Measurements from ENCODE around the genes GGCT and CRHR2.

GRCh38 chr7:29770030-29770613, 36.2 kb upstream of the WIPF3 start:
- PRO-cap, 2 experiments = no peak in any of the 2 experiments

- PRO-cap, 2 experiments = no peak in any of the 2 experiments
Measured at GRCh38 chr7:30046150-30046480, 17.9 kb downstream of the PLEKHA8 start.

- PRO-cap, 2 experiments = no peak in any of the 2 experiments
Measured at GRCh38 chr7:30155511-30155878, 20.7 kb downstream of the MTURN start.

GRCh38 chr7:30156910-30157628, 22.3 kb downstream of the MTURN start:
- PRO-cap, 2 experiments = no peak in any of the 2 experiments

DNA sequence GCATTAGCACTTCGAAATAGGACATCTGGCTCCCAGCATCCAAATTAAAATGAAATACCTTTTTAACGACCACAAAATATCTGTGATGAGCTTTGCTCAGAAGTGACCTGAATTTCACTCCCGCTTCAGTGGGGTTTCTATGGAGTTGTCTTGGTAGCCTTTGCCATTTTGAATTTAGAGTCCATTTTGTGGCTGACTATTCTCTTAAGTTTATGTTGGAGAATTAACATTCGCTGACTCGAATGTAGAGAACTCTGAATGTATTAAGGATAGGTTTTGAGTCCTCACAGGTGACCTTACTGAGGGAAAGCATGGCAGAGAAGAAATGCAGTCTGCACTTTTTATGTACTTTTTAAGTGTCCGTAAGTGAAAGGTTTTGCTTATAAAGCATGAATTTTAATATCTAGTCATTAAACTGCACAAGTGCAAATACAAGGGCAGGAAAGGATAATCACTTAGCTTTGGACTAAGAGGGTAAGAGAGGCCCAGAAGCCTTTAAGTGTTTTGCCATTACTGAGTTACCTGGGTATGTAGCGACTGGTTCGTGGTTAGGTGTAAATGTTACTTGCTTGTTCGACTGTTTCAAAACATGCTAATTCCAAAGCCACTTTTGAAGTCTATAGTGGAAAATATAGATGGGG, 23.0 kb downstream of the MTURN start:
- PRO-cap, 2 experiments = no peak in any of the 2 experiments

DNA sequence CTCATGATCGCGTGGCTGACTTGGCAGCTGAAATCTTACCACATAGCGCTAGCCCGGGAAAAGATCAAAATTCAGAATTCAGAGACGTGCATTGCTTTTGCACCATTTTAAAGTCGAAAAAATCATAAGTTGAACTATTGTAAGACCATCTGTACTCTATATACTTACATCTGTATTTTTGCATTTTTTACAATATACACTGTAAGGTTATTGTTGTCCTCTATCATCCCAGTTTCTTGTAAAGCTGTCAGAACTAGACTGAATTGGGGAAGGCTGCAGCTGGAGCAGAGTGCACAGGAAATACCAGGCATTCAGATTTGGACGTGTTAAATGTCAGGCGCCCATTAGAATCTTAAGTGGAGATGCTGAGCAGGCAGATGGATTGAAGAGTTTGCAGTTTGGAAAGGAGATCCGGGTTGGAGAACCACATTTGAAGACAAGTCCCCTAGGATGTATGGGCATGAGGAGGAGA, 40.3 kb downstream of the MTURN start:
- PRO-cap, 2 experiments = no peak in any of the 2 experiments

GRCh38 chr7:30336044-30336684, 51.8 kb downstream of the ZNRF2 start:
- PRO-cap, 2 experiments = no peak in any of the 2 experiments

GRCh38 chr7:30365575-30366286, 81.3 kb downstream of the ZNRF2 start:
- PRO-cap, 2 experiments = no peak in any of the 2 experiments

DNA sequence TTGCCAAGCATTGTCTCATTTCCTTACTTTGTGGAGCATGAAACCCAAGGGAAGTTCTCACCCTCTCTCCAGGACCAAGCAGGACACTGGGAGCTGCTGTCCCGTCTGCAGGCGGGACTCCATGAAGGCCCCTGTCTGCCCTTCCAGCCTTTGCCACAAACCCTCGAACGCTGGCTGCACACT, 654 bp downstream of the NOD1 start:
- PRO-cap, 2 experiments = peak in 2 of 2 experiments; most common plus-strand start position 71 of the sequence (in 2)

- PRO-cap, 2 experiments = peak in 2 of 2 experiments; most common minus-strand start chr7:30504798 (in 2)
Measured at GRCh38 chr7:30503931-30504914, at the start of gene GGCT. TSS of gene GGCT (minus strand) at chr7:30504829.

- PRO-cap, 2 experiments = no peak in any of the 2 experiments
Measured at GRCh38 chr7:30526170-30526709, 21.6 kb upstream of the GGCT start.

DNA sequence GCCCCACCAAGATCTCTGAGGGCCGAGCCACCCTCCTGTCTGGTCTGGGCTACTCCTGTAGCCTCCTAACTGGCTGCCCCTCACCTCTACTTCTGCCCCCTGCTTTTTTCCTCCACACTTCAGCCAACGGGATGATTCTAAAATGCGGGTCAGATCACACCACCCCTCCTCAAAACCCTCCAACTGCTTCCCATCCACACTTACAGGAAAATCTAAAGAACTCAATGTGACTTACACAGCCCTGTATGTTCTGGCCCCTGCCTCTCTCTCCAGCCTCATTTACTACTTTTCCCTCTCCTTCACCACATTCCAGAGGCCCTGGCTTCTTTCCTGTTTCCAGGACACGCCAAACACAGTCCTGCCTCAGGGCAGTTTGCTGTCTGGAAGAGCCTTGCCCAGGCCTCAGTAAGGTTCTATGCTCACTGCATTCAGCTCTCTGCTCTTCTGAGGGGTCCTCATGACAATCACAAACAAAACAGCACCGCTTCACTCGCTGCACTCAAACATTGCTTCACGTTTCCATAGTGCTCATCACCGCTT, 35.2 kb upstream of the GARS1 start:
- PRO-cap, 2 experiments = no peak in any of the 2 experiments

GRCh38 chr7:30595189-30596003, 718 bp downstream of the GARS1 start:
- PRO-cap, 2 experiments = peak in 1 of 2 experiments; most common minus-strand start chr7:30595507 (in 1)

GRCh38 chr7:30602864-30603741, 8.4 kb downstream of the GARS1 start:
- PRO-cap, 2 experiments = no peak in any of the 2 experiments

GRCh38 chr7:30681949-30682906, at the start of gene CRHR2:
TSS of gene CRHR2 (minus strand) at chr7:30682456.
- PRO-cap, 2 experiments = no peak in any of the 2 experiments

- PRO-cap, 2 experiments = no peak in any of the 2 experiments
Measured at GRCh38 chr7:30846233-30846833, 65.3 kb upstream of the AQP1 start.

DNA sequence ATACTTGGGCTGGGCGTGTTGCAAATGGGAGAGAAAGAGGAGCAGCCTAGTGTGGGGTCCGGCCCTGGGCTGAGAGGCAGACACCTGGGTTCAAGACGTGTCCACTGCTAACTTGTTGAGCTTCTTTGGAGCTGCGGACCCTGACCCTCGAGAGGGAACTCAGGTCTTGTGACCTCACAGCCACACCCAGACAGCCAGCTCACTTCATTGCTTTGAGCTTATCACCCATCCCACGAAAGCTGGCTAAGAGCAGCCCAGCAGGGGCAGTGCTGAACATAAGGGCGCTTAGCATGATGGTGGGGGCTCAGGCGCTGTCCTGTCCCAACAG, 2.5 kb downstream of the AQP1 start:
- PRO-cap, 2 experiments = no peak in any of the 2 experiments

DNA sequence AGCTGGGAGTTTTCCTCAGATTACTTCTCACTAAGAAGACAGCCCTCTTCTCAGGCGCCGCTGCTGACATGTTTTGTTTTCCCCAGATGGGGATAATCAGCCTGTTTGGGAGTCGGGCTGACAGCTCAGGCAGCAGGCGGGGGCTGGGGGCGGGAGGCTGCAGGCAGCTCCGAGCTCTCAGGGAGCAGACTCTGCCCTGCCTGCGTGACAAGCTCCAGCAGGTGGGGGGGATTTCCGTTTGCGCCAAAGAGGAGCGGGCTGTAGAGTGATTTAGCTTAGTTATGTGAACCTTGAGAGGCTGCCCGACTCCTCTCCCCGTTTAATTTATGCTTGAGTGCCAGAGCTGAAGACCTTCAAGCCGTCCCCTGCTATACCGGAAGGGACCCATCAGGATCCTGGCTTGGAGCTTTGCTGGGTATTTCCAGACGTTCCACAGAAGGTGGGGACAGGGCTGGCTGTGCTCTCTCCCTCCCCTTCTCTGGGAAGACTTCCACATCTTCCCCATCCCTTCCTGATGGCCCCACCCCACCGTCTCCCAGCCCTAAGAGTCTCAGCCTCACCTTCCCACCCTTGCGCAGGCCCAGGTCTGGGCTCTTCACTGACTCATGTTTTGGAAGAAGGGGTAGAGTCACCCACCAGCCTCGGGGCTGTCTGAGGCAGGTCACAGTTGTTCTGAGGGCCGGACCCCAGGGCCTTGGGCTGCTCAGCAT, 24.8 kb upstream of the ADCYAP1R1 start:
- PRO-cap, 2 experiments = no peak in any of the 2 experiments

GRCh38 chr7:31335442-31335884, 5.1 kb downstream of the NEUROD6 start:
- PRO-cap, 2 experiments = no peak in any of the 2 experiments

DNA sequence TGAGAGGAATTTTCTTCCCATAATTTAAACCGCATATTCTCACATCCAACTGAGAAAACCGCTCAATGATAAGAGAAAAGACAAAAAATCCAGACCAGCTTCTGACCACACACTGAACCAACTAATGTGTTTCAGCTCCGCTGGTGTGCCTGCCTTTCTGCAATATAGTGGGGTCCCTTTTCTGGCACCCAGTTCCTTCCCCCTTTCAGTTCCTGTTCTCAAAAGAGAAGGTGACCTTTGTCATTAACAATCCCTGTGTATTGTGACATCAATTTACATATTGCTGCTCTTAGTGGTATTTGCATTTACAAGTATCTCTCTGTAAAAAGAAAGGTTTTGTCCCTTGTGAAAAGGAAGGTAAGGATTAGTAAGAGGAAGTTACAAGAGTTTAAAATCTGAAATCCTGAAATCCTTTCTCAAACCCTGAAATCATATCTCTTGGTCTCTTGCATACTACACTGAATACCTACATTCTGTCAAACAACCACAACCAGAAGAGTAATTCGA, 1.4 kb downstream of the PPP1R17 start:
- PRO-cap, 2 experiments = no peak in any of the 2 experiments